Umbilical cord (tissue), 2 donors: Measurements from ENCODE around the gene UBA2.

DNA sequence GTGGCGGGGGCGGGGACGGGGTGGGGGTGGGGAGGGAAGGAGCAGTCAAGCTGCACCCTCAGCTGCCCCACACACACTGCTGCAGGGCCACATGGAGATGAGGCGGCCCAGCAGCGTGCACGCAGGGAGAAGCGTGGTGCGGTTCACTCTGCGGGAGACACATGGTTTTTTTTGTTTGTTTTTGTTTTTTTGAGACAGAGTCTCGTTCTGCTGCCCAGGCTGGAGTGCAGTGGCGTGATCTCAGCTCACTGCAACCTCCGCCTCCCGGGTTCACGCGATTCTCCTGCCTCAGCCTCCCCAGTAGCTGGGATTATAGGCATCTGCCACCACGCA lies 21.3 kb downstream of the ANKRD27 start:
- RAMPAGE, long total RNA: no peak

DNA sequence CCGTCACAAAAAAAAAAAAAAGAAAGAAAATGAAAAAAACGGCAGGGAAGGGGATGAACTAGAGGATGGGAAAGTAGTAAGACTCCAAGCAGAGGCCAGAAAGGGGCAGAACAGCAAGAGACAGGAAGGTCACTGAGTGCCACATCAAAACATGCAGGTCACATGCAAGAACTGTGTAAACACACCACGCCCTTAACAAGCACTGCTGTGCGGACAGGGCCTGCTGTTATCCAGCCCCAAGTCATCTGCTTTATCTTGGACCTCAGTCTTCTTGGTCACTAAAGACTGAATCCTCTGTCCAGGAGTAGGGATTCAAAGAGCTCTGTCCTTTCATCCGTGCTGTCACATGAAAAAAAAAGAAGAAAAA lies 5.0 kb downstream of the ANKRD27 start:
- RAMPAGE, long total RNA: no peak

- RAMPAGE, long total RNA: no peak
Measured at GRCh38 chr19:33206930-33207483, 12.9 kb downstream of the LRP3 start.

DNA sequence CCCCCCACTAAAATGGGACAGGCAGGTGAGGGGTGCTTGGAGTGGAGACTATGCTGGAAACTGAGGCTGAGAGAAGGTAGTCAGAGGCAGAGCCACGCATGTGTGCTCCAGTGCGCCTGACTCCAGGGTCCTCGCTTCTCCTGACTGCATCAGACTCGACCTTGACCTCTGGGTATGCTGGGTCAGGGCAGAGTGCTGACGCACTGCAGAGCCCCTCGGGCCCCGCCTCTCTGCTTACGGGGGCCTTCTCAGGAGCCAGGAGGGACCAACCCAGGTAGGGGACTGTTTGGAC lies 22.8 kb upstream of the SLC7A10 start:
- RAMPAGE, long total RNA: no peak

- RAMPAGE, long total RNA: no peak
Measured at GRCh38 chr19:33297774-33298345, 4.5 kb downstream of the CEBPA start.

- RAMPAGE, long total RNA: no peak
Measured at GRCh38 chr19:33301936-33302365, 383 bp downstream of the CEBPA start.

DNA sequence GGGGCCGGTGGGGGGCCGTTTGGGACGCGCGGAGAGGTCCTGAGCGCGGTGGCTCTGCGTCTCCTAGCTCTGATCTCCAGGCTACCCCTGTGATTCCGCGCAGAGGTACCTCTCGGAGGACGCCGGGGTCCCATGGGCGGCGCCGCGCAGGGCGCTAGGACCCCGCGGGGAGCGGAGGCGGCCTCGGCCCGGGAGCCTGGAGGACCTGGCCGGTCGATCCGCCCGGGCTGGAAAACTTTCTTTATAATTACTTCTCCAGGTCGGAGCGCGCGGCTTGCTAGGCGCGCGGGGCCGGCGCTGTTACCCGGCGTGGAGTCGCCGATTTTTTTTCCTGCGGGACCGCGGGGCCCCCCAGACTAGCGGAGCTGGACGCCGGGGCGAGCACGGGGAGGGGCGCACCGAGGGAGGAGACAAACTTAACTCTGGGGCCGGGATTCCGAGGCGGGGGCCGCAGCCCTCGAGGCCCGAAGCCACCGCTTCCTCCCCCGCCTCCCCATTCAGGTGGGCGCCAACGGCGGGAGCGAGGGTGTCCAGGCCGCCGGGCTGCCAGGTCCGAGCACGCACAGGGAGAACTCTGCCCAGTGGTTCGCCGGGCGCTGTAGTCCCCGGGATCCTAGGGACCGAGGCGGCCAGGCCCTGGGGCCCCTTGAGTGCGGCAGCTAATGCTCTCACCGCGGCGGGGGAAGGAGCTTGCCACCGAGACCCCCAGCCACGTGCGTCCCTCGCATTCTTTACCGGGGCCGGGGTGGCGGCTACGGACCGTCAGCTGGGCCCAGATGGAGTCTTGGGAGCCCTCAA lies 889 bp upstream of the CEBPA start:
- RAMPAGE, long total RNA: no peak

GRCh38 chr19:33303822-33304336 lies 1.5 kb upstream of the CEBPA start:
- RAMPAGE, long total RNA: no peak

DNA sequence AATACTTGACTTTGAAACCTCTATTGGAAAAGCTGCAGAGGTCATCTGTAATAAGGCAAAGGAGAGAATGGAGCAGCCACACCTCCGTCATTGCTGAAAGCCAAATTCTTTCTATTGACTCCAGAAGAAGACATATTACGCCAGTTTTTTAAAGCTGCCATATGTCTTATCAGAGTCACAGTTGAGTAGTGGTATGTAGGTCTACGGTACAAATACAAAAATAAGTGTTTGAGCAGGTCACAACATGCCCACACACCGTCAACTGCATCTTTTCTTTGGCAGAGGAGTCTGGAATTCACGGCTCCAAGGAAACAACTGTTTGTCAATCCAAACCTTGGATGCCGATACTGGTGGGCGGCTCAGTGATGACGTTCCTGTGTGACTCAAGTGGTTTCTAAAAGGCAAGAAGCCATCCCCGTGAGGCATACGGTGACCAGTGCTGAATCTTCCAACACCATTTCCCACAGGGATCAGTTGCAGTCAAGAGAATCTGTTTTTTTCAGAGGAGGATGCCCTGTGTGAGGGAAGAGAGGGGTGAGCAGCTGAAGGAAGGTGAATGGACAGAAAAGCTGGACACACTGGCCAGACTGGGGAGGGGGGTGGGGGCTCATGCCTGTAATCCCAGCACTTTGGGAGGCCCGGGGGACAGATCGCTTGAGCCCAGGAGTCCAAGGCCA lies 23.0 kb upstream of the CEBPG start:
- RAMPAGE, long total RNA: no peak

- RAMPAGE, long total RNA: no peak
Measured at GRCh38 chr19:33376469-33376915, 3.0 kb downstream of the CEBPG start.

DNA sequence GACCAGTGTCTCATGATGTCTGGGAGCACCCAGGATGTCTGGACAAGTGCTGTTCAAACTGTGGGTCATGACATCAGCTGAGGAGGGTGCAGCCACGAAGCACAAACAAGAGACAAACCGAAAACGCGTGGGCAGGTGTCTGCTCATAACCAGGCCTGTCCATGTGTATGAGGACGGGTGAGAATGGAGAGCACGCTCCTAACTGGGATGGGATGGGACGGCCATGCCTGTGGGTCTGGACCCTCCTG lies 32.6 kb downstream of the CEBPG start:
- RAMPAGE, long total RNA: no peak

DNA sequence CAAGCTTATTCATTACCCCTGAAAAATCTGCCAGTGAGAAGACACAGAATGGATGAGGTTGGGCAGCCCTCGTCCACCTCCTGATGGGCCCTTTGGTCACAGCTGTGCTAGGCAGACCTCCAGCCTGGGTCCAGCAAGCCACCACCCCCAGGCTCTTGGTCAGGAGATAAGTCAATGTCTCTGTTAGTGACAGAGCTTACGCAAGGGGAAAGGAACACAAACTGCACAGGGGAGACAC lies 19.7 kb downstream of the PEPD start:
- RAMPAGE, long total RNA: no peak

DNA sequence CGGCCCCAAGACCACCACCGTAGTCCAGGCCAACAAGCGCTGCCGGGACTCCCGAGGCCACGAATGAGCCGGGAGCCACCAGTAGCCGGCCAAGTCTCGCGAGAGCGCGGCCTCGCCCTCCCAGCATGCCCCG lies 137 bp upstream of the LSM14A start:
- RAMPAGE, long total RNA: no peak

- RAMPAGE, long total RNA: no peak
Measured at GRCh38 chr19:34173641-34174022, 1.3 kb downstream of the LSM14A start.

GRCh38 chr19:34218151-34218664 lies 36.1 kb upstream of the GARRE1 start:
- RAMPAGE, long total RNA: no peak

DNA sequence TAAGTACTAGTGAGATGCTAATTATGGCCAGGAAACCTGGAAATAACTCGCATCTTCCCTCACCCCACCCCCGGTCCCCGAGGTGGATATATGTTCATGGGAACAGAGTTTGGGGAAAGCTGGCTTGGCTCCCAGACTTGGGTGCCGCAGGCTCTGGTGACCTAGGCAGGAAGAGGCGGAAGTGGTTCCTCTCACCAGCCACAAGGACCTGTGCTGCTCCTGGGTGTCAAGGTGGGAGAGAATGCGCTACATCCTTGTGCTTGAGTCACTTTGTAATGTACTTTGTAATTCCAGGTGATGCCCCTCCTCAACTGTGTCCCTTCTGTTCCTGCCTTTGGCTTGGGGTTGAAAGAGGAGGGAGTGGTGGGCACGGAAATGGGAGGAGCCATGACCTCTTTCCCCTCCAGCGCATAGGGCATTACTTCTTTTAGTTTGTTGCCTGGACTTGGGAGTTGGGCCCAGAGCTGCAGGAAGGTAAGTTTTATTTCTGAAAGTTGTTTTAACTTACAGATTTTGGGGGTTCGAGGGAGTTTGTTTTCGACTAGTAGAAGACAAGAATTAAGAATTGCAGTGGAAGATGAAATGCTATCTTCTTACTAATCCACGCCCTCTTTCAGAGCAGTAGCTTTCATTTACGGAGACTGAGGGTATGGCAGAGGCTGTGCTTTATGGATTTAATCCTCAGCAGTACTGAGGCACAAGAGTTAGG lies 10.9 kb downstream of the GARRE1 start:
- RAMPAGE, long total RNA: no peak

DNA sequence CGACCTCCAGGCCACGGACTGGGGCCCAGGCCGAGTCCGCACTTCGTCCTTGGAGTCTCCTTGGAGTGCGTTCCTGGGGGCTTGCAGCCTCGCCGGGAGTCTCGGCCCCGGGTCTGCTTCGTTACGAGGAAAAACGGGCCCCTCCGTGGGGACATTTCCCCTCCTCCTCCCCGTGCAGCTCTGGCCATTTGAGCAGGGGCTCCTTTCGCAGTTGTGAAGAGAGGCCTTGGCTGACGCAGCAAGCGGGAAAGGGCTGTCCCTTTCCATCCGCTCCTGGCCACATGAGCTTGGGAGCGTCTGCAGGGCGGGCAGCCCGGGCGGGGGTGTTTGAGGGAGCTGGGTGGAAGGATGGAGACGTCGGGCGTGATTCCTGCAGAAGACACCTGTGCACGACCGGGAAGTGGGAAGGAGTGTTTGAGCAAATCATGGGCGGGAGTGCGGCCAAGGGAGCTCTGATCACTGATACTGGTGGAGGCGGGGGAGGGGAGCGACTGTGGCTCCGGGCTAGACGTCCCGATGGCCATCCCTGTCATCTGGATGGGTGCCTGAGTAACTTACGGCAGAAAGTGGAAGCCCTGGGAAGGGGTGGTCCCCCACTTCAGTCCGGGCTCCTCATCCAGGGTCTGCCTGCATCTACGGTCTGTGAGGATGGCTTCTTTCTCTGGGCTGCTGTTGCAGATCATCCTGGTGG lies 644 bp downstream of the GPI start:
- RAMPAGE, long total RNA: no peak

DNA sequence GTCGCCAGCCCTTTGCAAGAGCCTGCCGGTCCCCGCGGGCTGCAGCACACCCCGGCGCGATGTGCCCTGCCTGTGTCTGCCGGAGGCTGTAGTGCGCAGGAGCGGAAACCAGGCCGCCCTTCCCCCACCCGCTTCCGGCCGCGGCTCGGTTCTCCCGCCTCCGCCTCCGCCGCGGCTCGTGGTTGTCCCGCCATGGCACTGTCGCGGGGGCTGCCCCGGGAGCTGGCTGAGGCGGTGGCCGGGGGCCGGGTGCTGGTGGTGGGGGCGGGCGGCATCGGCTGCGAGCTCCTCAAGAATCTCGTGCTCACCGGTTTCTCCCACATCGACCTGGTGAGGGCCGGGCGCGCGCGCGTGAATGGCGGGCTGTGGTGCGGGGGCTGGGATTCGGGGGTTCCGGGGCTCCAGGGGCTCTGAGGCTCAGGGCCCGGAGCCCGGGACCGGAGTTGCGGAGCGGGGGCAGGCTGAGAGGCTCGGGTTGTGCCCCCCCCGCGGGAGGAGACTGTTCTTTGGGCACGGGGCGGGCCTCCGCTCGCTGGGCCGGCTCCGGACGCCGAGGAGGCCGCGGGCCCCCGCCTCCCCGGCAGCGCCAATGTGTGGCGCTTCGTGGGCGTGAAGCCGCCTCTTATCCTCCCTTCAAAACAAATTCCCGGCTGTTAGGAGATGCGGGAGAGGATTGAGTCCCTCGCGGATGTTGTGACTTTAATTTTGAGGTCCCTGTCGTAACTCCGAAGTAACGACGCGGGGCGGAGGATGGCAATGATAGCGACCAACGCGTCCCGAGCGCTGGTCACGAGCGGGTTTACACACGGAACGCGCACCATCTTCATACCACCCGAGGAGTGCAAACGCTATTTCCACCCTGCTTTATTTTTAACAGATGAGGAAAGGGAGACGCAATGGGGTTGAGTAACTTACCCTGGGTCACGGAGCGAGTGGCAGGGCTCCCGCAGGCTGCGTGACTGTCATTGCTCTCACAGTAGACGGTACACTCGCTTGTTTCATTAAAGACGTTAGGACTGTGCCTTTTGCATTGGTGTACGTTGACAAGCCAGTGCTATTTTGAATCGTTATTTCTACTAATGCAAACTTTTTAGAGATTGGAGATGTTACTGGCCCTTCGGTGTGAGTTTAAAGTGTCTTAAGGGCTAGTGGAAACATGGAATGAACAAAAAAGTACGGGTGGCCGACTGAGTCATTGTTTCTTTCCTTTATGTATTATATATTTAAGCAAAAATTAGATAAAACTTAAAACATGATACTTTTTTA lies at the start of gene UBA2:
Gene UBA2, plus strand, starts transcription at position 141 of the 1,266 bp plus-strand sequence.
- RAMPAGE, long total RNA: no peak

DNA sequence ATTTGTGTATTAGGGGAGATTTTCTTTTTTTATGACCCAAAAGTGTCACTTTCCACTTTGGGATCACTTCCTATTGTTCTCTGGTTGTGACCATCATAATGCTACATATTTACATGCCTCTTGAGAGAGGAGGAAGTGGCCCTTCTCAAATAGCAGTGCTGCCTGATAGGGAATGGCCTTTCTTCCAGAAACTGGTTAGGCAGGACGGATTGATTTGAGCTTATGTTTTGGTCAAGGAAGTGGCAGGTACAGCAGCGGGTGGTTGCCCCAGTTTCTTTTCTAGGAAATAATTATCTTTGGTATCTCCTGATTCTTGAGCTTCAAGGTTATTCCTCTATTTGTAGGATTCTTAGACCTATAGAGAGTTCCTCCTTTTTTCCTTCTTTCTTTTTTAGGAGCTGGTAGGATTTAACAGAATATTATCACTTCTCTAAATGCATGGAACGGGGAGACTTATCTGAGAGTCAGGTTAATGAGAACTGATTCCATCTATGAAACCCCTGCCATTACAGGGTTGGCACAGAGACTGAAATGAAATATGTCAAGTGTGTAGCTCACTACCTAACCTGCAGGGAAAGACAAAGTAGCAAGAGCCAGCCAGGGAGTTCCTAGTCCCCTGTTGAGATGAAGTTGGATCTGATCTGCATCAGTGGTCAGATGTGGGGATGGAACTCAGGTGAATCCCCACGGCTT lies 21.8 kb upstream of the WTIP start:
- RAMPAGE, long total RNA: no peak

DNA sequence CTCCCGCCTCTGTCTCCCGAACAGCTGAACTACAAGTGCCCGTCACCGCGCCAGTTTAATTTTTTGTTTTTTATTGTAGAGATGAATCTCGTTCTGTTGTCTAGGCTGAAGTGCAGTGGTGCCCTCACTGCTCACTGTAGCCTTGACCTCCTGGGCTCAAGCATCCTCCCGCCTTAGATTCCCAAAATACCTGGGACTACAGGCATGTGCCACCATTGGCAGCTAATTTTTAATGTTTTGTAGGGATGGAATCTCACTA lies 2.5 kb upstream of the WTIP start:
- RAMPAGE, long total RNA: no peak